GM12892 (cell line): ENCODE measurements around the gene SRSF11.

- RRBS, result no CpG with 5 or more reads among the region's 5 CpGs
These were observed 50.8 kb downstream of the LEPR start for GRCh38 chr1:65470843-65472109.

- RRBS, result no CpG with 5 or more reads among the region's 2 CpGs
These were observed 237.7 kb upstream of the SGIP1 start for GRCh38 chr1:66296281-66296656.

DNA sequence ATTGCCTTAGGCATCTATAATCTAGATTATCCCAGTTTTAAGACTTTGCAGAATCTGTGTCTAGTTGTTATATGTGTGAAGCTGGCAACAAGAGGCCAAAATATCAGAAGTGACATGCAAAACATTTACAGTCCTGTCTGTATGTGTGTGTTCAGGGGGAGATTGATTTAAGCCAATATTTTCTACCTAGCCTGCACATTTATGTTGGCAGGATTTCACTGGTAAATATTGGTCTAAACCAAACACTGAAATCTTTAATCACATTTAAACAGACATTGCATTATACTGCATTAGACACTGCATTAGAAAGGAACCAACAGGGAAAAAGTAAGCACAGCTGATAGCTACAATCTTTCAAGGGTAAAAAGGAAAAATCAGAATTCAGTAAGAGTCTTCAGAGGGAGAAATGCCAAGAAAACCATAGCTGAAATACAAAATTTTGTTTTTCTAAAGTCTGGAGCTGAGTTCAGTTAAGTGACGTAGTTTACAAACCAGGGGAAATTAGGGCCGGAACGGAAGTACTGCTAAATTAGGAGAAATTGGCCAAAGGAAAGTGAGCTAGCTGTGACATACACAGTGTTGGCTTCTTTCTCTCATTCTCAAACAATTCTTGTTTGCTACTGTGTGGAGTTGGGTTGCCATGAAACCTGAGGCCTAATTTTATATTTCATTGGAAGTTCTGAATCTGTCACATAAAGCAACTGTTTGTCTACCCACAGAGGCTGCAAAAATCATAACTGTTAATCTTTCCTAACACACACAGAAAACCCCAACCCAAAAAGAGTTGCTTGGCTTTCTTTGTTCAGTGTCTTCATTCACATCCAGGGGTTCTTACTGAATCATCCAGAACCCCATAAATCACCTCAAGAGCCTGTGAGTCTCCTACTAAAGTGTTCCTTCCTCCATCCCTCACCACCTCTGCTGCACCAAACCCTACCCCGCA, 217.3 kb upstream of the SGIP1 start:
- RRBS, result no CpG with 5 or more reads among the region's 4 CpGs

- RRBS, result no CpG with 5 or more reads among the region's 7 CpGs
These were observed 203.5 kb upstream of the SGIP1 start for GRCh38 chr1:66330179-66331214.

DNA sequence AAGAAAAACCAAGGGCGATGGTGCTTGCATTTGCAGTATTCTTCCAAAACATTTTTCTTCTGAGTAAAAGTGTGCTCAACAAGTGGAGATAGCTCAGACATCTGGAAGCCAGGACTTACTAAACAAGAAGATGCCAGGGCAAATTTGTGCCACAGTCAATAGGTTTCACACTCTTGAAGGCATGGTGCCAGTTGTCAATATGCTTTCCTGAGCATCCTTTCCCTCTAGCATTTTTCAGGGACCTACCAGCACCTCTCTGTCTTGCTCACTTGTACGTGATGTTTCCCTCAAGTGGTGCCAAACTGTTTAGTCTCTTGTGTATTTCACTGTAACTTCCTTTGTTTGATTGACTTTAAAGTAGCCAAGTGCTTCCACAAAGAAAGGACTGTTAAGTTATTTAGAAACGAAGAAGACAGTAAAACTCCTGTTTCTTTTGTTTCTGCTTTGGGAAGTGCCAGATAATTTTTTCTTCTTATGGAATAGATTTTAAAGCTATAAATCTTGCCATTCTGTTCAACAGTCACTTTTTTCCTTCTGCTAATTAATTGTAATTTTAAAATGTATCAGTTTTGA, 193.9 kb upstream of the SGIP1 start:
- RRBS, result no CpG with 5 or more reads among the region's 3 CpGs

DNA sequence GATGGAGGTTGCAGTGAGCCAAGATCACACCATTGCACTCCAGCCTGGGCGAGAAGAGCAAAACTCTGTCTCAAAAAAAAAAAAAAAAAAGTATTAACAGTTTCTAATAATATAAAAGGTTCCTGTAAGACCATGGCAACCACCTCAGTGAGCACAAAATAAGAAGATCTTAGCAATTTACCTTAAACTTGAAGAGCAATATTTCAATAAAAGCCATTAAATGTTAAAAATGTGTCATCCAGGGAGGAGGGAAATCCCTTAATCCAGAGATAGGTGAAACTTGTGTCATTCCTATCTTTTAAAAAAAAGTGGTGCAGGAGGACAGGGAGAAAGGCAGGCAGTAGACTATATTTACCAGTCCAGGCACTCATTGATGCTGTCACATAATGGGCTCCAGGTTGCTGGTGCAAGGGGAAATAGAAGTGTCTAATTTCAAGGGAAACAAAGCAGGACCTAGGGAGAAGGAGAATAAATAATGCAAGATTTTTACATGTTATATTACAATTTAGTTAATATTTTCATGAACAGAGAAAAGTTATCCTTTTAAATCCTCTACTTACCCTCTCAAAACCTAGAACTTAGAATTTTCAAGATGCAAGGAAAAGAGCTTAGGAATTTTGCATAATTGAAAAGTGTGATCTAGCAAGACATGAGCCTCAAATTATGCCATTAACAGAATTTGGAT, 175.2 kb upstream of the SGIP1 start:
- RRBS, result no CpG with 5 or more reads among the region's 1 CpG

DNA sequence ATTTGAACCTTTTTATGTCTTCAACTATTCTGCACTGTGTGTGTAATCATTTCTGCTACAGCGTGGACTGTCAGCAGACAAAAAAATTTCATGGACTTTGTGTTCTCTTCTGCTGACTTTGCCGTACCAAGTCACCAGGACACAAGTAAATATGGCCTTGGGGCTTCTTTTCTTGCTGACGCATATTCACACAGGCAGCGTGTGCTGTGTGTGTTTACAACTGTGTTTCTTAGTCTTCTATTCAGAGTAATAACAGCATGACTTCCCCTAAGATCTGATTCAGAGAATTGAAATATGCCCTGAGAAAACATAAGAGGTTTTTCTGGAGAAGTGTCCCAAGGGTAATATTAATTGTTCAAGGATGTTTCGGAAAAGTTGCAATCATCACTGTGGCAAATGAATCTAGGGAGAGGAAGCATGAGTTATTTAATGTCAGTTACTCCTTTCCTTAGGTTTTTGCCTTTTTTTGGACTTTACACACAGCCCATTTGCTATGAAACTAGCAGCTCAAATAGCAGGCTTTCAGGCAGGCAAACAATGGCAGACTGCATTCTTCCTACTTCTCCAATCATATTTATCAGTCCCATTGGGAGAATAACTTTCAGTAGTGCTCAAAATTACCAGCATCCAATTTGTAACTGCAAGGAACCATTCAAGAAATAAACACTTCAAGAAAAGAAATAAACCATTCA, 47.0 kb upstream of the DYNLT5 start:
- RRBS, result no CpG with 5 or more reads among the region's 5 CpGs

- RRBS, result no CpG with 5 or more reads among the region's 3 CpGs
These were observed 4.1 kb upstream of the C1orf141 start for GRCh38 chr1:67138599-67139489.

- RRBS, result no CpG with 5 or more reads among the region's 6 CpGs
These were observed 18.5 kb downstream of the SERBP1 start for GRCh38 chr1:67411242-67412538.

GRCh38 chr1:67460829-67461422, 30.7 kb upstream of the SERBP1 start:
- RRBS, result no CpG with 5 or more reads among the region's 7 CpGs

GRCh38 chr1:67560729-67561232, 124.2 kb upstream of the GADD45A start:
- RRBS, result no CpG with 5 or more reads among the region's 4 CpGs

DNA sequence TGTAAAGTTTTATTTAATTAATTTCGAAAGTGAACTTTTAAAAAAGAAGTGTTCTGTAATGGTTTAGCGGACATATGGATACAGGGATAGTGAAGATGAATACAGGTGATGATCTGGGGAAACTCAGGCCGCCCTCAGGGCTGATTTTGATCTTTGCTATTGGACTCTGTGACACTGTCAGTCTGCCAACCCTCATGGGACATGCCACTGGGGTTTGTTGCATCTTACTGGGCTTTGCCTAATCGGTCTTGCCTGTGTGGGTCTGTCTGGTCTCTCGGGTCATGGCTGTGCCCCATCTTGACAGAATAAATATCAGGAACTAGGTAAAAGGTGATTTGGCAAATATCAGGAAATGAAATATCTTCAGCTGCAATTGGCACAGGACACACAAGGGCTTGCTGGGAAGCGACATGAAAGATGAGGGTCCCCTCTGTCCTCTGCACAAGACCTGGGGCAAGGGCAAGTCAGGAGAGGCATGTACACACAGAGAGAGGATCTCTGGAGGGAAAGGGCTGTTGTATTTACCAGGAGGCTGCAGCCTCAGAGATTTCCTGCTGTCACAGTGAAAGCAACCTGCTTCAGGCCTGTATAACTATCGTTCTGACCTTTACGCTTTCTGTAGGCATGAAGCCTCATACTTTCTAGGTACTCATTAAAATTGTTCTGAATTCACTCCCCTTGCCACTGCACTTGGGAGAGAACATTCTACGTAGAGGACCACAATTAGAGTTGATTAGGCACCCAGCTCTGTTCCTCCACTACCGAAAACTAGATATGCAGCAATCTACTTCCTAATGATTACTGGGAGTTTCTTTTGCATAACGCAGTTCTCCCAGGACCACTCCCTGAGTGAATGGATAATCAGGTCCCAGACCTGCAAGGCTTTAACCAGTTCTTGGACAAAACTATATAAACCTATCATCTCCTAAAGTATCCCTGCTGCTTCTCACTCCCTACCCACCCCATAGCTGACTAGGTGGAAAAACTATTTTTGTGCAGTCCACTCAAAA, 51.9 kb upstream of the GADD45A start:
- RRBS, result no CpG with 5 or more reads among the region's 11 CpGs

- RRBS, result no CpG with 5 or more reads among the region's 2 CpGs
These were observed 58.4 kb downstream of the GADD45A start for GRCh38 chr1:67743386-67743843.

DNA sequence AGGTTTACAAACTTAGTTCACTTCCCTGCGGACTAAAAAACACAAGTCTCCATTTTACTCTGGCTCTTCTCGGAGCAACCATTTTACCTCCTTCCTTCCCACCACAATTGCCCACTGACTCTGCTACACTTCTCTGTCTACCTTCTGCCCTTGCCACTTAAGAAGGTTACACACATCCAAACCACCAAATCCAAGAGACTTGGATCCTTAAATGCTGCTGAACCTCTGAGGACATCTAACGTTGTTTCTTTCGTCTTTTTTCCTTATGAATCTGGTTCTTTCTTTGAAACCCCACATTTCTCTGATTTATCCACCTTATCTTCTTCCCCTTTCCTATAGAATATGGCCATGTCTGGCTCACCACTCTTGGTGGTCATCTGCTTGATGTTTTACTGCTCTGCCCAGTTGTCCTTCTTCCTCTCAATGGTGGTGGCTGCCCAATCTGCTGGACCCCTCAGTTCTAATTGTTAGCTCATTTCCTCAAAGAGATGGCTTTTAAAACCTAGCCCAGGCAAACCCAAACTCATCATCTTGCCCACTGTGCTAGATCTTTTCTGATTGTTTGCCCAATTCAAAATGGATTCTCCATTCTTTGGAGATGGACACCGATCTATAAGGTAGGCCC, 72.8 kb upstream of the DIRAS3 start:
- RRBS, result no CpG with 5 or more reads among the region's 5 CpGs

- RRBS, result no CpG with 5 or more reads among the region's 4 CpGs
These were observed 81.4 kb upstream of the WLS start for GRCh38 chr1:68313704-68314224.

DNA sequence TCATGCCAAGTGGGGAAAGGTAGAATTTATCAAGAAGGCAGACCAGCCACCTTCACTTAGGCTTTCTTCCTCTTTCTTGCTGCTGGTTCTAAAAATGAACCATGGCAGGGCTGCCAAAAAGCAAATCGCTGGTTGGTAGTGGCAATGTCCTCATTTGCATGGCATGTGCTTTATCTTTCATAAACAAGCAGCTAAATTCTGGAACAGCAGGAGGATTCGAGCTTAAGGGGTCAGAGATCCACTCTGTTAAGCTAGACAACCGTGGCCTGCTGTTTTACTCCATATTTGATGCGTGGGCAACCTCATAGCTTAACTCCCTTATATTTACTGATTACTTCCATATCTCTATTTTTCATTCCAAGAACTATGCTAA, 91.3 kb downstream of the RPE65 start:
- RRBS, result no CpG with 5 or more reads among the region's 4 CpGs

DNA sequence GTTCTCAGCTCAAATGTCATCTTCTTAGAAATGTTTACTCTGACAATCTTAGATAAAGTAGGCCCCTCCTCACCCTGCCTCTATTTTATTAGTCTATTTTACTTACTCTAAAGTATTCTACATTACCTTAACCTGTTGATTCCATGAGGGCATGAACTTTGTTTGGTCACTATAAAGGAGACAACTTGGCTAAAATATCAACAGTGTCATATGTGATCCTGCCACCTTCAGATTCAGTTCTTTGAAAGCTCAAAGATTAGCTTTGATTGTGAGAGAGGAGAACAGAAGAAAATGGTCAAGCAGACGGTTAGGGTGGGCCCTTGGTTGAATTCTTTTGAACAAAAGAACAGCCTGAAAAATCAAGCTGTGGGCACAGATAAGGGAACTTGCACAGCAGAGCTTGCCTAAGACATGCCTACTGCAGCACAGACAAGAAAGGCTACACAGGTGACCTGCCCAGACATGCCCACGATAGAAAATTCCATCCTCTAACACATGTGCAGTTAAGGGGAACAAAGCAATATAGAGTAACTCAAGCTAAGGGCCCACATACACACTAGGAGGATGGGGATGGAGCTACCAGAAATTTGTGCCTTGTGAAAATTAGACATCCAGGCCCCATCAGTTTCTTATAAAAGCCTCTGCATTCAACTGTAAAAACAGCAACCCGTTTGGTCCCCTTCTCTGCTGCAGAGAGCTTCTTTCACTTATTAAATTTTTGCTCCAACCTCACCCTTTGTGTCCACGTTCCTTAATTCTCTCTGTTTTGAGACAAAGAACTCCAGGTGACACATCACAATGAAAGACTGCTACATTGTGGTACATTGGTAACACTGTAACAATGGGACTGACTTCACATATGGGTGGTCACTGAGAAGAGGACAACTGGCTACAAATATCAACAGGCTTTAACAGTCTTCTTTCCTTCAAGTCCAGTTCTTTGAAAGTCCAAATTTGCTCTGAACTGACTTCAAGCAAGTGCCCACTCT, 512.4 kb upstream of the LRRC7 start:
- RRBS, result no CpG with 5 or more reads among the region's 4 CpGs

GRCh38 chr1:70204436-70205120, 801 bp downstream of the LRRC40 start:
- RRBS, result no CpG with 5 or more reads among the region's 6 CpGs

- RRBS, result 8% methylated on average over 5 of the region's 83 CpGs
These were observed at the start of gene SRSF11 for GRCh38 chr1:70221186-70222435. Gene SRSF11 (plus strand): TSS chr1:70221380.